Melanocyte of skin (primary cell): ENCODE measurements around a stretch of chr17.

DNA sequence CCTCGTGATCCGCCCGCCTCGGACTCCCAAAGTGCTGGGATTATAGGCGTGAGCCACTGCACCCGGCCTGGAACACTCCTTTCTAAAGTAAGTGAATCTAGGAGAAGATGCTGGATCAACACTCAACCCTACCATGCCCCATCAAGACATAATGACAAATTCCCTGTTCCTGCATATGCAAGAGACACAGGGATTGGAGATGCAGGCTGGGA is 42.0 kb upstream of the PIK3R6 start:
- CAGE, long polyA plus RNA, 2 experiments: no peak in any of the 2 experiments

DNA sequence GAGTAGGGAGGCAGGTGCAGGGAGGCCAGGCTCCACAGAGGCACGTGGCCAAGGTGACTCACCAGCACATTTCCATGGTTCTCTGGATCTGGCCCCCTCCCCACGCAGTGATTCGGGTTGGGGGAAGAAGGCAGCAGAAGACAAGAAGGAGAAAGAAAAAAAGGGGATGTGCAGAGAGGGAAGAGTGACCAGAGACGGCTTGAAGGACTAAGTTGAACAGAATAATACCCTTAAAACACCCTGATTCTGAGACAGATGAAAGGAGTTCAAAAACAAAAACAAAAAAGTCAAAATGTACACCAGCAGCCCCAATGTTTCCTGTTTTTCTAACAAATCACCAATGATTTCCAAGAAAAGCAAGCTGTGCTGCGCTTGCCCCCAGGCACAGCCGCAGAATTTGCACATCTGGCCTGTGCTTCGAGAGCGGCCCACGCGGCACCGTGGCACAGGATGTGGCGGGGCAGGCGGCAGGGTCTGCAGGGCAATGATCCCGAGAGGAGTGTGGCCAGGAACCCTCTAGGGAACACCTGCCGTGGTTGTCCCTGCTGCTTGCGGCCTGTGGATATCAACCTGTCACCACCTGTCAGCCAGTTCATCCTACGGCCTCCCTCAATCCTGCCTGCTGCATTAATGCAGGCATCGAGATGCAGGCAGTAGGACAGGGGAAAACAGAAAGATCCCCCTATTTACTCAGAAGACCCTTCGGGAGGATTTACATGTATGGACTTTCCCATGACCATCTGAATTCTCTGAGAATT is 24.1 kb downstream of the PIK3R5 start:
- CAGE, long polyA plus RNA, 2 experiments: no peak in any of the 2 experiments

GRCh38 chr17:8942039-8942633 is 23.4 kb downstream of the PIK3R5 start:
- CAGE, long polyA plus RNA, 2 experiments: no peak in any of the 2 experiments

DNA sequence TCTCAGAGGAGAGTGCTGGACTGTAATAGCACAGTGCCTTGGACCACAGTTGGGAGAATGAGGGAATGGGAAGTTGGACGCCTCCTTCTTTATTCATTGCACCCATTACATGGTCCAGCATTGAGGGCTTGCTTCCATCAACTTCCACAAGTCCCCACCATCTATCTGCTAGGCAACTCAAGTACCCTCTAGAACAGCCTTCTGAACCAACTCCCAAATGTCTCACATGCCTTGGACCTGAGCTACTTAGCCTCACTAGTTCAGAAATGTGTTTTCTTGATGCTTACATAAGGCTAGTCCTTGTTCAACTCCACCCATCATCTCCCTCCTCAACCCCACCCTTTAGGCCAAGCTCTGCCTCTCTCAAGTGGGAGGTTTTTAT is 12.5 kb downstream of the PIK3R5 start:
- CAGE, long polyA plus RNA, 2 experiments: no peak in any of the 2 experiments

DNA sequence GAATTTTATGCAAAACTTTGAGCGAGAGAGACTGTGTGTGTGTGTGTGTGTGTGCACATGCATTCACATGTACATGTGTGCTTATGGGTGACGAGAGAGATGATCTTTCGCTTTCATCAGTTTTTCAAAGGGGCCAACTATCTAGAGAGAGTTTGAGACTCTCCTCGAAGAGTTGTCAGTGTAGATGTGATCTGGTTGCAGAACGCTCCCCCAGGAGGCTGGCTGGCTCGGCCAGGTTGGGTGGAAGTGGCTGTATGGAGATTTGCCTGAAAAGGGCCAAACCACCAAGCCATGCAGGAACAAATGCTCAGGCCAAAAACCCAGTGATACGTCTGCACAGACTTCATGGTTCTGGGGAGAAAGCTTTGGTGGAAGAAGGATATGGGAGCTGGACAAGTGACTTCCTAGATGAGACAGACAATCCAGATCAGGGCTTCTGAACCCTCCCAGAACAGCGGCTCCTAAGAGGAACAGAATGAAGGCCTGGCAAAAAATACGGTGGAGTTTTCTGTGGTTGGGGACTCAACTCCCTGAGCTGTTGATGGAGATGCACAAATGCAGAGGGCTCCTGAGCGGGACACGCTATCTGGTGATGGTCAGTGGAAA is 6.0 kb downstream of the PIK3R5 start:
- CAGE, long polyA plus RNA, 2 experiments: no peak in any of the 2 experiments

- CAGE, long polyA plus RNA, 2 experiments: no peak in any of the 2 experiments
Measured at GRCh38 chr17:9001613-9001923, 19.7 kb upstream of the NTN1 start.

GRCh38 chr17:9003447-9004045 is 17.8 kb upstream of the NTN1 start:
- CAGE, long polyA plus RNA, 2 experiments: no peak in any of the 2 experiments

- CAGE, long polyA plus RNA, 2 experiments: no peak in any of the 2 experiments
Measured at GRCh38 chr17:9052641-9053052, 31.3 kb downstream of the NTN1 start.

GRCh38 chr17:9217067-9217495 is 195.8 kb downstream of the NTN1 start:
- CAGE, long polyA plus RNA, 2 experiments: no peak in any of the 2 experiments

GRCh38 chr17:9240619-9241591 is 219.6 kb downstream of the NTN1 start:
- CAGE, long polyA plus RNA, 2 experiments: no peak in any of the 2 experiments

GRCh38 chr17:9284761-9284987 is 263.4 kb downstream of the NTN1 start:
- CAGE, long polyA plus RNA, 2 experiments: no peak in any of the 2 experiments

DNA sequence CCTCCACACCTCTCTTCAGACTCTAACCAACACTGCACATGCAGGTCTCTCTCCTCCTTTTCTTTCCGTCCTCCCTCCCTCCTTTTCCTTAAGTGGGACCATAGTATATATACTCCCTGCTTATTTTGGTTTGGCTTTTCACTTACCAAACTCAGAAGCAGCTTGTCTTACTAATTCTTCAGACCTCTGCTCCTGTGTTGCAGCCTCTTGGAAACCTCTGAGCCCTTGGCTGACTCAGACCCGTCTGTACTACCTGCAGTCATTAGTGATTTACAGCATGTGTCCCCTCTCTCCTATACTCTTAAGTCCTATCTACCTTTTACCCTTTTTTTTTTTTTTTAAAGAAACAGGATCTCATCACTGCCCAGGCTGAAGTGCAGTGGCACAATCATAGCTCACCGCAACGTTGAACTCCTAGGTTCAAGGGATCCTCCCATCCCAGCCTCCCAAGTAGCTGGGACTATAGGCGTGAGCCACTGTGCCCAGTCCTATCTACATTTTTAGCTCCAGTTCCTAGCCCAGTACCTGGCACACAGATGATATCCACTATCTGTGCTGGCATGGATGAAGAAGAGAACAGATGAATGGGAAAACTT is 206.9 kb downstream of the STX8 start:
- CAGE, long polyA plus RNA, 2 experiments: no peak in any of the 2 experiments

DNA sequence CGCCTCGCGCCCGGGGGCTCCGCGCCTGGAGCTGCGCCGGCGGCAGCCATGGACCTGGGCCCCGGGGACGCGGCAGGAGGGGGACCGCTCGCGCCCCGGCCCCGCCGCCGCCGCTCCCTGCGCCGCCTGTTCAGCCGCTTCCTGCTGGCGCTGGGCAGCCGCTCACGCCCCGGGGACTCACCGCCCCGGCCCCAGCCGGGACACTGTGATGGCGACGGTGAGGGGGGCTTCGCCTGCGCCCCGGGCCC is 192 bp downstream of the USP43 start:
- CAGE, long polyA plus RNA, 2 experiments: no peak in any of the 2 experiments

GRCh38 chr17:9646273-9646783 is 1.0 kb downstream of the USP43 start:
- CAGE, long polyA plus RNA, 2 experiments: no peak in any of the 2 experiments

DNA sequence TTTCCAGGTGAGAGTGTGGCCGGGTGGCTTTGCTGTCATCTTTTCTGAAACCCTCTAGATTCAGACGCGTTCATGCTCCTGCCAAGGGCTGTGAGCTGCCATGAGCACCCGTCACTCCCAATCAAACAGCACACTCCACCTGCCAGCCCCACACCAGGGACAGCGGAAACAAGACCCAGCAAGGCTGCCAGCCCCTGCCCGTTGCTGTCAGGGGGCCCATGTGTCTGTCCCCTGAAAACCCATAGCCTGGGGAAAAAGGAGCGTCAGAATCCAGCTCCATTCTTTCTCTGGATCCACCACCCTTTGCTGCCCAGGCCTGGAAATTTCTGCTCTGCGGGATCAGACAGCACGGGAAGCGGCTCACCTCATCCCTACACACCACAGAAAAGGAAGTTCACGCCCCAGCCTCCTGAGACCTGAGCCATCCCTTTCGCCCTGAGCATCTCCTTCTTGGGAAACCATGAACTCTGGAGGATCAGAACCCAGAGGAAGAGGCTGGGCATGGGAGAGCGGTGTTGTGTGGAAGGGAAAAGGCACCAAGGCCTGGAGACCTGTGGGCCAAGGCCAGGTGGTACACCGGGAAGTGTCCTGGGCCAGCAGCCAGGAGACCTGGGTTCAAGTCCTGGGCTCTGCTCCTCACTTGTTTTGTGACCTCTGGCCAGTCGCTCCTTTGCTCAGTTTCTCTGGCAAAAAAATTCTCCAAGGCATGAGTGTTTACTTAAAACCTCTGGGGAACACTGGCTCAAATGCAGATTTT is 51.5 kb upstream of the RCVRN start:
- CAGE, long polyA plus RNA, 2 experiments: no peak in any of the 2 experiments

DNA sequence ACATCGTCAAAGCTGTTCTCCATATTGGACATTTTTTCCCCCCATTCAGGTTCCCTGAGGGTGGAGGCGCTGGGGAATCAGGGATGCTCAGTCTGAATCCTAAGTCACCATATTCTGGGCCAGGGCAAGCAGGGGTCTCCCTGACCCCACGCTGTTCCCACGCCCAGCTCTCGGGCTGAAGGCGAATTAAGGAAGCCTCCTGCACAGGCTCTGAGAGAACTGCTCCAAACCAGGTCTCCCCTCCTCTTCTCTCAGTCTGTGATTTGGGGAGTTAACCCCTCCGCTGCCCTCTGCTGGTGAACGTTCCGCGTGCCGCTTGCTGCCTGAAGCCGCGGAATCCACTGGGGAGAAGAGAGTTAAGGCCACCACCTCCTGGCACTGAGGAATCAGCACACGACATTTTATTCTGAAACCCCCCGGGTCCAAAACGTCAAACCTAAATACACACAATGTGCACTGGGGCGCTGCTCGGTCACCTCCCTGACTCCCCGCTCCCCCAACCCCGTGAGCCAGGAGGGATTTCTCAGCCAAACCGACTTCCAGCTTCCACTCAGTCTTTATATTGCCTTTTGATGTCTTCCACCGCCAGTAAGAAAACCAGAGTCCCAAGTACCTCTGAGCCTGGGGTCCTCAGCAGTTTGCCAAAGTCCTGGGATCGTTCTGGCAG is 54.3 kb upstream of the RCVRN start:
- CAGE, long polyA plus RNA, 2 experiments: no peak in any of the 2 experiments

GRCh38 chr17:10022218-10022908 is 117.3 kb upstream of the RCVRN start:
- CAGE, long polyA plus RNA, 2 experiments: no peak in any of the 2 experiments

DNA sequence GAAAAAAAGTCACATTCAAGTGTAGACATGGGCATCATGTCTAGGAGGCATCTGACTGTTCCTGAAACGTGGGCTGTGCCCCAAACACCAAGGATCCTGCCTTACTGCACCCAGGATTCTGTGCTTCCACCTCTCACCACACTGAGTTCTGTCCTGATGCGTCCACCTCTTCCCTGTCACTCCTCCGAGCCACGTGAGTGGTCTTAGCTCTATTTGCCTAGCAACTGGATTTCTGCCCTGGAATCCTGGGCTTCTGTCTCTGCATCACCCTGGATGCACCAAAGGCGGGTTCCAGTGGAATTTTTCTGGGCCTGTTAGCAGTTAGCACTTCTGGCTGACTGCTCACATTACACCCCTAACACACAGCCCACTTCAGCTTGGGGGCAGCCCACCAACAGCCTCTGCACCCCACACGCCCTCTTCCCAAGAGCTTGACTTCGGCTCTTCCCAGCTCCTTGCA is 129.6 kb upstream of the RCVRN start:
- CAGE, long polyA plus RNA, 2 experiments: no peak in any of the 2 experiments

DNA sequence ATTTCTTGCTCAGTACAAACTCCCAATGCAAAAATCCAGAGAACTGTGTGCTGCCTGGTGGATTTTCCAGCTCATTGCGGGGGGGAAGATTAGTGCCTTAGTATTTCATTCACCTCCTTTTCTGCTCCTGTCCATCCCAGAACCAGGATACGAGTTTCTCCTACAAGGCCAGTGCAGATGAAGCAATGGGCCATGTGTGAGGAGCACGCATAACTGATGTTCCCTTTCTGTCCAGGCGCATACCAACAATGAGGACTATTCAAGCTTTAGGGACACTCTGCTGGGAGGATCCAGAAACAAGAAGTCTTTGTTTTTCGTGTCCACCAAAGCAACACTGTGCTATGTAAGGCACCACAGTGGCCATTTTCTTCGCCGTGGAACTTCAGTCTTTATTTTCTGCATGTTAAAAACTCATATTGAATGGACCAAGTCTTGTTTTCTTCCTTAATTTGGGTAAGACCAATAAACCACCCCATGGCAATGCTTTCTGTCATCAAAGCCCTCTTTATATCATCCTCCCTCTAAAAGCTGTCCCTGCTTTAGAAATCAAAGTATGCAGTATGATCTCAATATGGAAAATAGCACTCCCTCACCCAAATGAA is 143.9 kb upstream of the RCVRN start:
- CAGE, long polyA plus RNA, 2 experiments: no peak in any of the 2 experiments

DNA sequence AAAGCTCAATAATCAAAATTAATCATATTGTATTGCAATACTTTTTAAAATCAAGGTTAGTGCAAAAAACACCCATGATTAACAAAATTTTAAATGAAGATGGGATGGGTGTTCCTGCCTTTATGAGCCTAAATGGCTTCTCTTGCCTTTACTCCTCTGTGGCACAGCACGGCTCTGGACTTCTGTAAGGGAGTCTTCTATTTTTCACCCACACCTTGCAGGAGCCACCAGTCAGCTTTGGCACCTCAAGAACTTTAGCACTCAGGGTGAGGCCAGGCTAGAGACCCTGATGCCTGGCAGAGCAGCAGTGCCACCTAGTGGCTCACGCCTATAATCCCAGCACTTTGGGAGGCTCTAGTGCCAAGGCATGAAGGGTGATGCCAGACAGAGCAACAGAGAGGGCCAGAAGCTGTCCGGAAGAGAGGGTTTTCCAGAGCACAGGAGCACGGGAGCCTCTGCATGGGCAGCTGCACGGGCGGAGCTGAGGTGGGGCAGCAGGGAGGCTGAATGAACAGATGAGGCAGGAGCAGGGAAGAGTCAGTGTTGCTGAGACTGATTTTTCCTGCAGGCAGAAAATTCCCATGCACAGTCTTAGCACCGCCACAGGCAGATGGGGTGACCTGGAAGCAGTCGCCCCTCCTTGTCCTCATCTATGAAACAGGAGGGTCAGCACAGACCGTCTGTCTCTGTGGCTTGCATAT is 39.0 kb downstream of the MYH3 start:
- CAGE, long polyA plus RNA, 2 experiments: no peak in any of the 2 experiments